ReNcell CX (cell line): ENCODE results near the genes RBBP7, CDKL5 and PHKA2.

- PRO-cap: no peak
Observed at GRCh38 chrX:16654847-16655678, 5.1 kb downstream of the S100G start.

DNA sequence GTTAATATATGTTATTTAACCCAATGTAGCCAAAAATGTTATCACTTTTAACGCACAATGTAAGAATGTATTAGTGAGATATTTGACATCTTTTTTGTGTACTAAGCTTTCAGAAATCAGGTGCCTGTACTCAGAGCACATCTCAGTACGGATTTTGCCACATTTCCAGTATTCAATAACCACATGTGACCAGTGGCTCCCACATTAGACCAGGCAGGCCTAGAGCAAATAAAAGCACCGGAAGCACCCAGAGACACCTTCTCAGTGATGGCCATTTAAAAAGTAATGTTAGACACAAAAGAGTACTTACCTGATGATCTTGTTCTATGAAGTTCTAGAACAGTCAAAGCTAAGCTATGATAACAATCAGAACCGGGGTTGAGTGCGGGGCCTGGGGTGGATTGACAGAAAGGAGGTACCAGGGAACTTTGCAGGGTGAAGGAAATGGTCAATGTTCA lies 1.2 kb downstream of the CTPS2 start:
- PRO-cap: no peak

DNA sequence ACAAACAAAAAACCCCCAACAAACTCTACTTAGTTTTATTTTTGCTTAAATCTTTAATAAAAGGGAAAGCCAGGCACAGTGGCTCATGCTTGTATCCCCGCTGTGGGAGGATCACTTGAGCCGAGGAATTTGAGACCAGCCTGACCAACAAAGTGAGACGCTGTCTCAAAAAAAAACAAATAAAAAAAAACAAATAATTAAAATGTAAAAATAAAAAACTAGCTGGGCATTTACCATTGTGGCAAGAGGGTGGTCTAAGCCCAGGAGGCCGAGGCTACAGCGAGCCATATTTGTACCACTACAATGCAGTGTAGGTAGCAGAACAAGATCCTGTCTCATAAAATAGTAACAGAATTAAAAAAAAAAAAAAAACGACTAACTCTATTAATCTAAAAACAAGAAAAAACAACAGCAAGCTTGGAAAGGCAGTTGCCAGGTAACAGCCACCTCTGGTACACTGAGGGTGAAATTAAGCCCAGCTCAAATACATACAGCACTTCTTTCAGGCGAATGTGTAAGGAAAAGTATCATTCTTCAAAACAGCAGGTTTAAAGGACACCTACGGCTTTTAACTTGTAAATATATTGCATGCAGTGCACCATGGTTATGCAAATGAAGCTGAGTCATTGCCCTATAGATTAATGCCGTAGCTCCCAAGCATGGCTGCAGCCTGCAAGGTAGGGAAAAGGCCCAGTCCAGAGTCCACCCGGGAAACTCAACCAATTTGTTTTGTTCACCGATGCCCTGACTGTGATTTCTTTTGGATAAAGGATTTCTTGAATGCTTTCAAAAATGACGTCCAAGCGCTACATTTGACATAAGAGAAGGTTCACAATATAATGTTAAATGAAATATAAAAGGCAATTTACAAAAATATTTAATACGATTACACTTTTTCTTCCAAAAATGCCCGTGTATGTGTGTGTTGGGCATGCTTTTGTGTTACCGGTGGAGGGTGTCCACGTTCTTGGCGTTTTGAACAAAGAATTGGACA lies 14.5 kb upstream of the TXLNG start:
- PRO-cap: no peak

- PRO-cap: no peak
Observed at GRCh38 chrX:16807979-16808548, 21.8 kb downstream of the TXLNG start.

GRCh38 chrX:16869422-16870516 lies at the start of gene RBBP7:
RBBP7 (minus strand) TSS chrX:16870362.
- PRO-cap: bidirectional peak, plus-strand start at chrX:16869954, minus-strand start at chrX:16869846; bidirectional peak, plus-strand start at chrX:16870656, minus-strand start at chrX:16870251

DNA sequence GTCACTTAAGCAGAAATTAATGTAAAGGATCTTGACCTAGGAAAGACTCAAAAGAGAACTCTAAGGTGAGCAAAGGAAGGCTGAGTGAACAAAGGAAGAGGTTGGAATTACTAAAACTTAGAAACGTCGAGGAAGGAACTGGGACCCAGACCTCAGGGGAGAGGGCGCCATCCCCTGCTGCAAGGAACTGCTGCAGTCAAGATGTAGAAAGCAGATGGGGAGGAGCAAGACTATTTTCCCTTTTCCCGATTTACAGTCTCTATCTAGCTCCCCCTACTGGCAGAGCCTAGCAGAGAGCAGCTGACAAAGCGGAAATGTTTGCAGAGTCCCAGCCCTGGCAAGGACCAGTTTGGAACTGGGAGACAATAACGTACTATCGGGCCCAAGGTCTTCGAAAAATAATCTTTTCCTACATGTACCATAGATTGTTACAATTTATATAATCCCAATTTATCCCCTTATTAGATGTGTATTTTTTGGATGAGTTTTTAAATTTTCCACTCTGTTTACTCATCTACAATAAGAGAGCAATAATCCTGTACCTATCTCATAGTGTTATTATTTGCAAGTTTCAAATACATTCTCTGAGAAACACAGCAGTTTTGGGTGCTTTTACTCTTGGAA lies 22.7 kb upstream of the RBBP7 start:
- PRO-cap: no peak

DNA sequence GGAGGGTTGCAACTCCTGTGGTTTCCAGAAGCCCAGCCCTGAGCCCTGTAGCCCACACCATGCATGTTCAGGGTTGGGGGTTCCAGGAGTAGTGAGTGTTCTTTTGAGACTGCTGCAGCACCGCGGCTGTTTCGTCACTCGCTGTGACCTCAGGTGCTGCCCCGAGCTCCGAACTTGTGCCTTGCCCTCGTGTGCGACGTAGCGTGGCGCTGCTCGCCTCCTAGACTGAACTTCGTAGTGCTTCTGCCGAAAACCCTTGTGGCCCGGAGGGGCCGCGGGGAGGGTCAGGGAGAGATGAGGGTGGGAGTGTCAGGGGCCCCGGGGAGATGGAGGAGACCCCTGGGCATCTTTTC lies 1.7 kb downstream of the NHS start:
- PRO-cap: no peak

- PRO-cap: no peak
Observed at GRCh38 chrX:17529299-17529776, 154.3 kb downstream of the NHS start.

DNA sequence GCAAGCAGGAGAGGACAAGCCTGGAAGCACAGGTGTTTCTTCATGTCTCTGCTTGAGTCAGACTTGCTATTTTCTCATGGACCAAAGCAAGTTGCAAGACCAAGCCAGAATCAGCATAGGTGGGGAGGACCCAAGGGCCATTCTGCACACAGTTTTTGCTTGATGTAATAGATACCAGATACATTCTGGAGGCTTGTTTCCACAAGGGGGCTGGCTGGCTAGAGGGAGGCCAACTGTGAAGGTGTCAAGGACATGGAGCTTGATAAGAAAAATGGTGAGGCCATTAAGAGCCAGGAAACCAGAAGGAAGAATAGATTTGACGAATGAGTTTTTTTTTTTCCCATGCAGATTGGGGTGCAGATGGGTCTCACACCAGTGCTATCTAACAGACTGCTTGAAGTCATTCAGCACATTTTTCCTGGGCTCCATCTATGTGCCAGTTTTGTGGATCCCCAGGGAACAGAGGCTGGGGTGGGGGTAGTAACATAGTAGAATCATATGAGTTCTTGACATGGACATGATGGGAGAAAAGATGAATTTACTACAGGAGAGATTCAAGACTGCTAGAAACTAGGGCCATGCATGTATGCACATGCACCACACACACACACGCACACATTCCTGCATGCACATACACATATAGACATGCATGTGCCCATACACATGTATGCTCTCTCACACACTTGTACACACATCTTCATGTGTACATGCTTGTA lies 173.1 kb downstream of the NHS start:
- PRO-cap: no peak

- PRO-cap: no peak
Observed at GRCh38 chrX:17739920-17741106, 3.0 kb downstream of the SCML1 start.

- PRO-cap: unidirectional peak, plus-strand start at chrX:18424697
Observed at GRCh38 chrX:18424531-18424921, 882 bp upstream of the CDKL5 start.

DNA sequence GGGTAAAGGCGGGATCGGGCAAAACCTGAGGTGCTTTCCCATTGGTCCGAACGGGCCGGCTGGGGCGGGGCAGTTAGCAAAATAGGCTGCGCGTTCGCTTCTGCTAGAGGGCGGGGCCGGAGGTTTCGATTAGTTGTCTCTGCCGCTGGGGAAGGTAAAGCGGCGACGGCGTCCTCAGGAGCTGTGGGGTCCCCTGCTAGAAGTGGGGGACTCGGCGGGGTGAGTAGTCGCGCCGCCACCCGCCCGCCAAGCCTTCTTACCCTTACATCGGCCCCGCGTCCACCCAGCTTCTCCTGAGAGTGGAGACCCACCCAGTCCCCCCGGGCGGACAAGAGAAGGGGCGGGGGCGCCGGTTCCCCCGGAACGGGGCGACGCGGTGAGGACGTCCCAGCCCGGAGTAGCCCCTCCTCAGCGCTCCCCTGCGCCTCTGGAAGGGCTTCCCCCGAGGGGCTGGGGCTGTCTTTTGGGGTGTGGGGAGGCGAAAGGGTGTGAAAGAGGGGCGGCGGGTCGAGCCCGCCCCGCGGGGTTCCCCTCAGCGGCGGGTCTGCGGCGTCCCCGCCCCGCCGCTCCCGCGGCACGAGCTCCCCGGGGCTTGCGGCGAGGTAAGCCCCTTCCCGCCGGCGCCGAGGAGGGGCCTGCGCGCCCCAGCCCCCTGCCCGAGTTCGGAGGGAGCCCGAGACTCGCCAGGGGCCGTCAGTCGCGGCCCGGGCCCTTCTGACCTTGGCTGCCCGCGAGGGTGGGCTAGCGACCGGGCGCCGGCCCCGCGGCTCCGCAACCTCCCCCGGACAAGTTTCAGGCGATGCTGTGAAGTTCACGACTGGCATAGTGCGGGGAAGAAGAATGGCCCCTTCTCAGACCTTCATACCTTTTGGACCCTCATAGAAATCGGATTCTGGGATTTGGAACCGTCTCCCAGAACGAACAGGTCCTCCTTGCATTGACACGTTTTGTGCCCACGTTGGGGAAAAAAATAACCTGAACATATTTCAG lies at the start of gene CDKL5:
Gene CDKL5, plus strand, starts transcription at position 132 of the 990 bp plus-strand sequence.
- PRO-cap: bidirectional peak, plus-strand start at position 138 of the sequence, minus-strand start outside the sequence

GRCh38 chrX:18896991-18897783 lies 86.7 kb downstream of the PHKA2 start:
- PRO-cap: no peak

DNA sequence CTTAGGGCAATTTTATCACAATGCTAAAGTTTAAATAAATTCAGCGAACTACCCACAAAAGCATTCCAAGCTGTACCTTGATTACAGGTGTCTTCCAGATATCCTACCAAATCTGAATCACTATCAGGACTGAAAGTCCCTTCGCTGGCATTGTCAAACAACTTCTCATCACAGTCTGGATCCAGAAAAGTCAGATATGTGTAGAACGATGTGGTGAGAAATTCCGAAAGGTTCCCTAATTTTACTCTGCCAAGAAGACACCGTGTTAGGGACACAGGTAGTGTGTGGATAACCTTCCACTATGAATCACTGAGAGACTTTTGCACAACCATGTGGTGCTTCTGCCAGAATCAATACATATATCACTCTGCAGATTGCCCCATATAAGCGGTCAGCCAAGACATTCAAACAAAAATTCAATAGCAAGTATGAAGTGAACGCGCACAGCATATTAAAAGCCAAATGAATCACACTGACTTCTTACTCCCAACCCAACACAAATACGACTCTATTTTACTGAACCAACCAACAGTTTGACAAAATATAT lies 63.9 kb downstream of the PHKA2 start:
- PRO-cap: no peak

GRCh38 chrX:18983741-18984824 lies at the start of gene PHKA2:
PHKA2 (minus strand) TSS chrX:18984114.
- PRO-cap: bidirectional peak, plus-strand start at chrX:18984200, minus-strand start at chrX:18984077; unidirectional peak, minus-strand start at chrX:18984380; bidirectional peak, plus-strand start at chrX:18984759, minus-strand start at chrX:18984619

- PRO-cap: no peak
Observed at GRCh38 chrX:19360773-19361479, 17.2 kb downstream of the PDHA1 start.

GRCh38 chrX:19545855-19546208 lies 30.5 kb upstream of the MAP3K15 start:
- PRO-cap: no peak

DNA sequence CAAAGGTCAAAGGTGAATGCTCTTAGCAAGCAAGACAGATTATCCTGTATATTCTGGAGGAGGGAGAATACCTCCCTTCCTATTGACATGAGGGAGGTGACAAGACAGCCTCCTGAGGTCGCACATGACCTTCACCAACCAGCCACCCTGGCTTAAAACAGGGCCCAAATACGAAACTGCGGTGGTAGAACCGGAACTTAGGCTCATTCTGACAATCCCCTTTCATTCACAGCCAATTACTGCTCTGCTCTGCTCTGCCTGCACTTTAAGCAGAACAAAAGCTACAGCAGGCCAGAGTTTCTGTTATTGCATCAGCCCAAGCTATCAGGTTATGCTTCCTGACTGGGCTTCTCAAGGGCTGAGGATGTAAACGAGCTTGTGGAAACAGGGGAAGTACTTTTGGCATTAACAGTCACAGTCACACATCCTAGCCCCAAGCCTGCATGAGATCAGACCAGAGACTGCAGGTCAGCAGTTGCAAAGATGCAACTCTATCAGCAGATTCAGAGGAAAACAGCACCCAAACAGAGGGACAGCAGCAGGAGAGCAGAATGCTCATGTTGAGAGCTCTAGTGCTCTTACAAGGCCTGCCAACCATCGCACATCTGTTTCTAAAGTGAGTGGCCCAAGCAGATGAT lies 51.2 kb upstream of the MAP3K15 start:
- PRO-cap: no peak

GRCh38 chrX:19682849-19683413 lies 167.6 kb upstream of the MAP3K15 start:
- PRO-cap: no peak

DNA sequence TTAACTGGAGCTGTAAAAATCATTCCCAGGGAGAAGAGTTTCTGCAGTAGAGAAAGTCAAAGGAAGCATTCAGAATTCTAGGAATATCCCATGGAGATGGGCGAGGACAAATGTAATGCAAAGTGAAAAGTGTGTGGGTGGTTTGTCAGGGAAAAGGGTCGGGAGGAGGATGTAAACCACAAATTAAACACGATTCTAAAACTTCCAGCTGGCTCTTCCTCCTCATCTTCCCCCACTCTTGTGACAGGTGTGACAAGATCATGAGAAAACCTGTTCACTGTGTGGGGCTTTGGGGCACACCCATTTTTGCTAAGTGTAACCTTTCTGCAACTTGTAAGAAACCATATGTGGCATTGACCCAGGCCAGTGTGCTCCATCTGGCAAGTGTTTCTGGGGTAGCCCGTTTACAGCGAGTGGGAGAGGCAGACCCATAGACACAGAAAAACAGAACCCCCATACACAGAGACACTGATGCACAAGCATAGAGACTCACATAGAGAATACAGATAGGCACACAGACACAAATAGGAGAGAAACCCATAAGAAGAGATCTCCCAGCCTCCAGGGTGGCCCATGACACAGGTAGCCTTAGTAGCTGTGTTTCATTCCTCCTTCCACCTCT lies 114.7 kb downstream of the SH3KBP1 start:
- PRO-cap: no peak